Myometrial cell (primary cell): ENCODE data around the genes ITFG2, FOXM1, TULP3 and CRACR2A.

GRCh38 chr12:2428863-2429192 is 365.9 kb upstream of the FKBP4 start:
- RAMPAGE, long total RNA = no peak

DNA sequence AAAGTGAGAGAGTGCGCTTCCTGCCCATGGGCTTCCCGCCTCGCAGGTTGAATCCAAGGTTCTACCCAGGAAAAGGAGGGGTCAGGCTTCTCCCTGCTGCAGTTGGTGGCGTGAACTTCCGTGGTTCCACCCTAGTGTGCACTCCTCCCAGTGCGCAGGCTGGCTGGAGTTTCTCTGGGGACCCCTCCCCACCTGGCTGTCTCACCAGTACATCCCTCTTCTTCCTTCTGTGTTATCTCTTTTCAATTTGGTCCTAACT is 345.5 kb upstream of the FKBP4 start:
- RAMPAGE, long total RNA = no peak

GRCh38 chr12:2494310-2495026 is 300.3 kb upstream of the FKBP4 start:
- RAMPAGE, long total RNA = no peak

GRCh38 chr12:2539768-2540376 is 254.9 kb upstream of the FKBP4 start:
- RAMPAGE, long total RNA = no peak

GRCh38 chr12:2586406-2587053 is 208.2 kb upstream of the FKBP4 start:
- RAMPAGE, long total RNA = no peak

- RAMPAGE, long total RNA = no peak
These were observed 167.0 kb upstream of the FKBP4 start for GRCh38 chr12:2627709-2628318.

DNA sequence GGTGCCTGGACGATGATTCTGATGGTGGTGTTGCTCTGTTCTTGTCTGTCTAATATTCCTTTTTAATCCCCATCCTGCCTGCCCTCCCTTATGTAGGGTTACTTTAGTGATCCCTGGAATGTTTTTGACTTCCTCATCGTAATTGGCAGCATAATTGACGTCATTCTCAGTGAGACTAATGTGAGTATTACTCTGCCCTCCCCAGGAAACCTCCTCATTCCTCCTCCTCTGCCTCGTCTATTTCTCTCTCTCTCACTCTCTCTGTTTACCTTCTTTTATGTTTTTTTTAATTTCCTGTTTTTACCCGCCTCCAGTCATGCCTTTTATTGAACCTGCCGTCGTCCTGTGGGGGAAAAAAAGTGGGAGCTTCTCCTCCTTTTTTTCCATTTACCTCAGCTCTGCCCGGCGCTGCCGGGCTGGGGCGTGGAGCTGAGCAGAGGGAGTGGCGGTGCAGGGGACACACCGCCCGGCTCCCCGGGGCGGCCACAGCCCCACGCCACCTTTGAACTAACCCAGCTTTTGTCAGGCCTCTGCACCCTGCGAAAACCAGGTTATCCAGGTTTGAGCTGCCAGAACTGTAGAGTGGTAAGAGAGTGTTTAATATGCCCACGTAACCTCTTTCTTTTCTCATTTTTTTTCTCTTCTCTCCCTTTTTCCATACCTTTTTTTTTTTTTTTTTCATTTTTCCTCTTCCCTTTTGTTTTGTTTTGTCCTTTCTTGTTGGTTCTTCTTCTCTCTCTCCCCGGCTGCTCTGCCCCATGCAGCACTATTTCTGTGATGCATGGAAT is 161.0 kb upstream of the FKBP4 start:
- RAMPAGE, long total RNA = no peak

- RAMPAGE, long total RNA = no peak
These were observed 103.8 kb upstream of the FKBP4 start for GRCh38 chr12:2690705-2691609.

- RAMPAGE, long total RNA = no peak
These were observed 945 bp downstream of the FKBP4 start for GRCh38 chr12:2795608-2796221.

DNA sequence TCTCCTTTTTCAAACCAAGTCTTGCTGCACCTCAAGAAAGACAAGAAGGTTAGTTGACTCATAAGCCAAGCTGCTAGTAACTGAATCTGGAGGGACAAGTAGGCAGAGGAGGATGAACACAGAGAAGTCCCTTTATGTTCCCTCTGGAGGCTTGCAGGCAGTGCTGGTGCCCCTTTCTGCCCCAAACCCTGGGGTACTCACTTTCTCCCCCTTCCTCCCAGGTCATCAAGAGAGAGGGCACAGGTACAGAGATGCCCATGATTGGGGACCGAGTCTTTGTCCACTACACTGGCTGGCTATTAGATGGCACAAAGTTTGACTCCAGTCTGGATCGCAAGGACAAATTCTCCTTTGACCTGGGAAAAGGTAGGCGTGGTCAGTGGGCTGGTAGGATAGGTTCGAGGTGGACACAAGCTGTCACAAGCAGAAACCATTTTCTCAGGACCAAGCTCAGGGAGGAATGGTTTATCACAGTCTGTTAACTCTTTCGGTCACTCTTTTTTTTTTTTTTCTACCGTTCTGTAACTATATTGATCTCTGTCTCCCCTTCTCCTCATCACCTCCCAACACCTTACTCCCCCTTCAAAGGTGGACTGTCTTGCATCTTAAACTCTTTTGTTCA is 2.3 kb downstream of the FKBP4 start:
- RAMPAGE, long total RNA = no peak

DNA sequence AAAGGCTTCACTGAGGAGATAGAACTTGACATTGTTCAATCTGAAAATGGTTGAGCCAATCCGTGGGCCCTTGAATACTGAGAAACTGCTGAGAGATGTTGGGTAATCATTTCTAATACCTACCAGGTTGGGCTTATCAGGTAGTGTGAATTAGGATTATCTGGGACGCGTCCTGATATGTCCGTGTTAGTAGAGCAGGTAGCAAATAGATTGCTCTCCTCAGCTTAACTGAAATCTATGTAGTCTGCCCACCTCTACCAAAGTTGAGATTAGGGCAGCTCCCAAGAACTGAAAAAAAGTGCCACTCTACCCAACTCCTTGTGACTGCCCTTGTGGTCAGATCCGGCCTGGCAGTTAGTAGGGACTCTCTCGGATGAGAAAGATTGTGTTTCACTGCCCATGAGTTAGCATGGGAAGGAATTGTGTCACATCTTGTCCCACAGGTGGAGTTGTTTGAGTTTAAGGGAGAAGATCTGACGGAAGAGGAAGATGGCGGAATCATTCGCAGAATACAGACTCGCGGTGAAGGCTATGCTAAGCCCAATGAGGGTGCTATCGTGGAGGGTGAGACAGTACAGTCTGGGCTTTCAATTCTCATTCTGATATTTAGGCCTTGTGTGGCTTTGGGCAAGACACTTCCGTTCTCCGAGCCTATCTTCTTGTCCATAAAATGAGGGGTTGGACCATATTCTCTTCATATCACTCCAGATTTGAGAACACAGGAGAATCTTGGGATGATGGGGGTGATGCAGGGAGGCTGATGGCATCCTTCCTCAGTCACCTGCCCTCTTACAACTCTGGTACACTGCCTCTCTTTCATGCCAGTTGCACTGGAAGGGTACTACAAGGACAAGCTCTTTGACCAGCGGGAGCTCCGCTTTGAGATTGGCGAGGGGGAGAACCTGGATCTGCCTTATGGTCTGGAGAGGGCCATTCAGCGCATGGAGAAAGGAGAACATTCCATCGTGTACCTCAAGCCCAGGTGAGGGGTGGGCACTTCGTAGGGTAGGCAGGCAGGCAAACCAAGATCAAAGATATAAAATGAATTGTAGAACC is 3.8 kb downstream of the FKBP4 start:
- RAMPAGE, long total RNA = no peak

- RAMPAGE, long total RNA = start-site peak on the plus strand at chr12:2812664-2812705, 59 and 109 reads in 2 replicates
These were observed at the start of gene ITFG2 for GRCh38 chr12:2812242-2813395. ITFG2 (plus strand) TSS chr12:2812668.

DNA sequence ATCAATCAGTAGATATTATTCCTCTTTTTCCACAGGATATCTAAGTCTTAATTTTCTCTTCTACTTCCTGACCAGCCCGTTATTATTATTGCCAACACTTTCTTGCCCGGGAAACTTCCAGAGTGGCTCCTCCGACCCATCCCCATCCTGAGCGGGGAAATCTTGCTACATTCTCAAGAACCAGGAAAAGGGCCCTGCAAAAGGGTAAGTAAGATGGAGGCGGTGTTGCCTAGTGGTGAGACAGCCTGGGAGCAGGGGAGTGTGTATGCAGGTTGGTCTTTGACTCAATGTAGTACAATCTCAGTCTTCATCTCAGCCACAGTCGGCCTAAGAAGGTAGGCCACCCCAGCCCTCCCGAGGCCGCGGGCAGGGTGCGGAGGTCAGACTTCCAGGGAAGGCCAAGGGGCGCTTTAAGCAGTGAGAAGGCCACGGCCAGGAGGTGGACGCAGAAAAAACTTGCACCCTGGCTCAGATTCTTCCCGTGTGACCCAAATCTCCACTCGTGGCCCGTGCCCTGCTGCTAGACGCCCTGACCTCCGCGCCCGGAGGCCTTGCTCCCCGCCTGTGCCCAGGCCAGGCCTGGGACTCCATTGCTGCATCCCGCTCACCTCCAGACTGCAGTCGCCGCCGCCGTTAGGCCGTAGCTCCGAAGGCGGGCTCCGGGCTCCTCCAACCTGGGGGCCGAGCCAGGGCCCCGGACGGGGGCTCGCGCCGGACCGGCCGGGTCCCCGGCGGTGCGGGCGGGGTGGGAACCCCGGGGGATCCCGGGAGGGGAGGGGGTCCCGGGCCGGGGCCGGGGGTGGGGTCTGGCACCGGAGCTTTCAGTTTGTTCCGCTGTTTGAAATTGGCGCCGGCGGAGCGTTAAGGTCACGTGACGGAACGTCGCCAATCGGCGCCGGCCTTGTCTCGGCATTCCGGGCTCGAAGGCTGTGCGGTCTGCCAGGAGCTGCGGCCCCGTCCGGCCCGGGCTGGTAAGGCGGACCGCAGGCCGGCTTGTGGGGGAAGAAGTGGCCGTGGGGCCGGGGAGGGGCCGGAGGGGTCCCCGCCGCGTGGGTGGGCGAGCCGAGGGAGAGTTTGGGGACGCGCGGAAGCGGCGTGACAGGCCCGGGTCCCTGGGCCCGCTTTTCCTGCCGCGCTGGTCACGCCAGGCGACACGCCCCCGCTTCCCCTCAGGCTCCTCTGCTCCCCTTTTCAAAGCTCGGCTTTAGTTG is at the start of gene FOXM1:
TSS of gene FOXM1 (minus strand) at position 863 of the 1,211 bp plus-strand sequence.
- RAMPAGE, long total RNA = start-site peak on the plus strand centred at position 935 of the sequence, 18 bp wide, 143 and 111 reads in 2 replicates

- RAMPAGE, long total RNA = no peak
These were observed 1.4 kb downstream of the RHNO1 start for GRCh38 chr12:2878183-2879126.

DNA sequence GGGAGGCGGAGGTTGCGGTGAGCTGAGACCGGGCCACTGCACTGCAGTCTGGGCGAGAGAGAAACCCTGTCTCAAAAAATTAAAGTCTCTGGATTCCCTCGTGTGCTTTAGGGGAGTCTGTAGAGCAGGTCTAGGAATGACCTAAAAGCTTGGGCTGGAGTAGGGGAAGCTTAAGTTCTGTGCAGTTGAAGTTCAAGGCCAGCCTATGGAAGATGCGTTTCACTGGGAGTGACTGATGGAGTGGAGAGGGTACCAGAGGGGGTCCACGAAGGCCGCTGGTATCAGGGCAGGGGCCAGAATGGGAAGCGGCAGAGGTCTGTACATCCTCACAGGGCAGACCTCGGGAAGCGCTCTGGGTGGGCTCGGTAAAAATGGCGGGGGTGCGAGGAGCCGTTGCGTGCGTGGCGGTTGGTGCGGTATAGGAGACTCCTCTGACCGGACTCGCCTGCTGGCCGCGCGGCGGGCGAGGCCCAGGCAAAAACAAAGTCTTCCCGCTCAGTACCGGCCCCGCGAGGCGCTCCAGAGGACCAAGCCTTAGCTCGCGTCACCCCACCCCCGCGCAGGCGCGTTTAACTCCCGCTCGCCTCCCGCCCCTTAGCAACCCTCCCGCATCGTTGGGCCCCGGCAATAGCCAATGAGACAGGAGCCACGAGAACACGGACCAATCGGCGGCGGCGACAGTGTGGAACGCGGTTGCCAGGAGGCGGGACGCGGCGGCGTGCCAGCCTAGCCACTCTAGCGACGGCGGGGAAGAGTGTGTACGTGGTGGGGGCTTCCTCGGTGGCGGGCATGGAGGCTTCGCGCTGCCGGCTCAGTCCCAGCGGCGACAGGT is at the start of gene TULP3:
TSS of gene TULP3 (plus strand) at position 733 of the 832 bp plus-strand sequence.
- RAMPAGE, long total RNA = start-site peak on the plus strand centred at position 748 of the sequence, 42 bp wide, 227 and 231 reads in 2 replicates

DNA sequence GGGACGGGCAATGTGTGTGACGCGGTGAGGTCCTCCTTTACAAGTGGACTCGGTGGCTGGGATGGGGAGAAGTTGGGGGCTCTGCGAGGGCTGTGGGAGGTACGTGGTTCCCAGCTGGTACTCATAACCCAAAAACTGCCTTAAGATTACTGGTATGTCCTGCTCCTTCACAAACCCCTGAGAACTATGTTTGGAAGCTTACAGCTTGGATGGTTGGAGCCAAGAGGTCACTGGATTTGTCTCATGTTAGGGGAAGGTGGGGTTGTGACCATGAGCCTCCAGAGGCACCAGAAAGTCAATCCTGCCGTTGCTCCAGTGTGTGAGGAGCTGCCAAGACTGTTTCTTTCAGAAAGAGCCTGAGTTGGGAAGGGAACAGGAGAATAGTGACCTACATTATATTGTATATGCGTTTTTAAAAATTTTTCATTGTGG is 33.5 kb downstream of the TEAD4 start:
- RAMPAGE, long total RNA = no peak

- RAMPAGE, long total RNA = no peak
These were observed 44.5 kb upstream of the TSPAN9 start for GRCh38 chr12:3032648-3033192.

GRCh38 chr12:3119674-3120881 is 42.9 kb downstream of the TSPAN9 start:
- RAMPAGE, long total RNA = no peak

DNA sequence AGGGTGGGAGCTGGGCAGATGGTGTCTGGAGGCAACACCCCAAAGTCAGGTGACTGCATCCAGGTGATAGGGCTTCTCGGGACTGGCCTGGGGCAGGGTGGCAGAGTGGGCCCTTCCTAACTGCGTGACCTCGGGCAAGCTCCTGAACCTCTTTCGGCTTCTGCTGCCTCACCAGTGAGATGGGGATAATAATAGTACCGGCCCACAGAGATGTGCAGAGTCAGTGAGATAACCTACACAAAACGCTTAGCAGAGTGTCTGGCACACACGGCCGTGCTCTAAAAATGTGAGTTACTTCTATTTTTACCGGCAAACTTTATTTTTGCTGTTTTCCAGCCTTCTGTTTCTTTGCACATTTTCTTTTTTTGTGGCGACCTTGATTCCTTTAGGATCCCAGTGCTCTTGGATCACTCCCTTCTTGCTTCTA is 53.3 kb downstream of the TSPAN9 start:
- RAMPAGE, long total RNA = no peak

- RAMPAGE, long total RNA = no peak
These were observed at the start of gene CRACR2A for GRCh38 chr12:3752740-3753891. CRACR2A (minus strand) TSS chr12:3753109.